Measurements from ENCODE around the gene SCN3A.

DNA sequence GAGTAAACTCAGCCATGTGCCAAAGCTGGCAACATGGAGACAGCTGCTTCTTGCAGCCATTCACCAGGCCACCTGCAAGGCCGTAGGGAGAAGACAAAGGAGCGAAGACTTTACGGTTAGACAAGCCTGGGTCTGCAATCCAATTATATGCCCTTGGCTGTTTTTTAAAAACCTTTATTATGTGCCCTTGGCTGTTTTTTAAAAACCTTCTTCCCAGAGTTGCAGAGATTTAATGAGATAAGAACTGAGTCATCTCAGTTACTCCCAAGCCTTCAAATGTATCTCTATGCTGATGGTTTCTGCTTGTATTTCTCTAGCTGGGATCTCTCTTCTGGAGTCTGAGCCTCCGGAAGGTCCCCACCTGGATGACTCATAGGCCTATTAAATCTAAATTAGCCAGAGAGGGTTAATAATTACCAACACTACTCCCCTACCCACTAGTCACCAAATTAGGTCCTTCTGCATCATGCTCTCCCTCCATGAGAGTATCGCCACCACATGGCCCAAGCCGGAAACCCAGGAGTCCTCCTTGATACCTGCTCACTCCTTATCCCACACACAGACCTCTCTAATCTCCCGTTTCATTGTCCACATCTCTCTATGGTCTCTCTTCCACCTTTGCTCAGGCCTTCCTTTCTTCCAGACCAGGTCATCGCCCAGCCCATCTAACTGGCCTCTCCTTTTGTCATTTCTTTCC is 17.5 kb upstream of the DPP4 start:
- RRBS = no CpG with 5 or more reads among the region's 8 CpGs

DNA sequence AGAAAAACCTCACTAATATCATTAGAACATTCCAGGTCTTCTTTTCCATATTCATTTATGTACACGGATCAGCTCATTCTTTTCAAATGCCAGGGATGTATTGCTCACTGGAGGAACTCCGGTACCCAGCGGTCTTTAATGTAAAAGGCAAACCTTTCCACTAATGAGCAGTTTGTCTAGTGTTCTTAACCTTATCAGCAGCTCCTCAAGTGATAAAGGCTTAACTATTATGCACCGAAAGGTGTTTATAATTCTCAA is 142.8 kb downstream of the FIGN start:
- RRBS = no CpG with 5 or more reads among the region's 4 CpGs

GRCh38 chr2:164151620-164152014 is 415.8 kb upstream of the FIGN start:
- RRBS = no CpG with 5 or more reads among the region's 5 CpGs

GRCh38 chr2:164314028-164314617 is 307.2 kb downstream of the GRB14 start:
- RRBS = no CpG with 5 or more reads among the region's 5 CpGs

- RRBS = 2% methylated on average over 30 of the region's 44 CpGs
Observed at GRCh38 chr2:164620654-164621349, 480 bp downstream of the GRB14 start.

GRCh38 chr2:164622224-164623222 is 1.2 kb upstream of the GRB14 start:
- RRBS = no CpG with 5 or more reads among the region's 15 CpGs

- RRBS = no CpG with 5 or more reads among the region's 2 CpGs
Observed at GRCh38 chr2:164700528-164700989, 79.3 kb upstream of the GRB14 start.

- RRBS = no CpG with 5 or more reads among the region's 1 CpG
Observed at GRCh38 chr2:164783403-164783723, 58.3 kb downstream of the COBLL1 start.

DNA sequence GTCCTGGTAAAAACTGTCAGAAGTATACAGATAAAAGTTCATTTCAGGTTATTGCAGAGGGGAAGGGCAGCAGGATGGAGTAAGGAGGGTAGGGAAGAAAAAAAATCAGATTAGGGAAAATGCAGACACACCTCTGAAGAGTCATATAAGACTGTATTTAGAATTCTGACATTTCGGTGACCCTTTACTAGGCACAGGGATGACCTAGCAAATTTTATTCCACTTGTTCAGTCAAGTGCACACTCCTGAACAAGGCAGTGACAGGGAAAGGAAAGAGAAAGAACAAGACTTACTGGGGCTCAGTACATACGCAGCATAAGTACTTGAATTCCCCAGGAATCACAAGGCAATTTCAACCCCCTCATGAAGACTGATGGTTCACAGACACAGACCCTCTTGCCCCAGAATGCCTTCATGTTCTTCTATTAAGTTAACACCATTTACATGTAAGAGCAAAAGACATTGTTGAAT is 47.2 kb downstream of the COBLL1 start:
- RRBS = no CpG with 5 or more reads among the region's 2 CpGs

GRCh38 chr2:164882120-164882544 is 40.5 kb upstream of the COBLL1 start:
- RRBS = no CpG with 5 or more reads among the region's 4 CpGs

GRCh38 chr2:165203738-165204260 is at the start of gene SCN3A:
Gene SCN3A (minus strand): TSS chr2:165204050.
- RRBS = no CpG with 5 or more reads among the region's 6 CpGs

GRCh38 chr2:165682439-165682891 is 111.6 kb downstream of the GALNT3 start:
- RRBS = no CpG with 5 or more reads among the region's 1 CpG

- RRBS = no CpG with 5 or more reads among the region's 5 CpGs
Observed at GRCh38 chr2:165770146-165770649, 23.8 kb downstream of the GALNT3 start.

GRCh38 chr2:165792996-165793696 is 901 bp downstream of the GALNT3 start:
- RRBS = 6% methylated on average over 9 of the region's 35 CpGs

- RRBS = no CpG with 5 or more reads among the region's 2 CpGs
Observed at GRCh38 chr2:167191186-167191564, 101.6 kb upstream of the B3GALT1 start.

DNA sequence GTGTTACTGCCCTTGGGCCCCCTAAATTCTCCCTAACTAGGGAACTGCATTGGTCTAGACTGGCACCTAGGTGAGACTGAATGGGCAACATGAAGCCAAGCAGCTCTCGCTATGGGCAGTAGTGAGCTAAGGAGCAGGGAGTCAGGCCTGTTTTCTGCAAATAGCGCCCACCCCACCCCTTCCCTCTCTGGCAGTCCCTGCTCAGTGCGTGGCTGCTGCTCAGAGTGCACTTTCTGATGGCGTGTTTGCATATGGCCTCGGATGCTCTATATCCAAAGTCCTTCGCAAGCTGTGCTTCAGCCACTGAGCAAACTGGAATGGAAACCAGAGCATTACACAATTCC is 420.0 kb downstream of the STK39 start:
- RRBS = no CpG with 5 or more reads among the region's 6 CpGs

GRCh38 chr2:168244133-168244876 is 3.1 kb downstream of the STK39 start:
- RRBS = no CpG with 5 or more reads among the region's 10 CpGs

DNA sequence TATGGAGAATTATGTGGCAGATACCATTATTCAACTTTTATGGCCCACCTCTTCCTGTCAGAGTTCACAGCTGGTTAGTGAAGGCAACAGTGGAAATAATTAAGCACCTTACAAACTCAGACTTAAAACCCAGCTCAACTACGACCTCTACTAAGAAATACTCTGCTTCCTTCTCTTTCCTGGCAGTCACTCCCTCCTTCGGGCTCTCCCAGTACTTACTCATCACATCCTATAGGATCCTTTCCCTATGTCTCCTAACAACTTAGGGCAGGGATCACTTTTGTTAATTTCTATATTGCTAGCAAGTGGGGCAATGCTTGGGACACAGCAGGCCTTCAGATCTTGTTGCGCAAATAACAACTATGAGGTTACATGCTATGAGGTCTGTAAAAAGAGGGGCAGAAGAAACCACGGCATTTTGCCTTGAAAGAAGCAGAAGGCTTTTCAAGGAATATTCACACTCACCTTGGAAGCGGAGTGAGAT is 2.3 kb downstream of the STK39 start:
- RRBS = no CpG with 5 or more reads among the region's 5 CpGs

DNA sequence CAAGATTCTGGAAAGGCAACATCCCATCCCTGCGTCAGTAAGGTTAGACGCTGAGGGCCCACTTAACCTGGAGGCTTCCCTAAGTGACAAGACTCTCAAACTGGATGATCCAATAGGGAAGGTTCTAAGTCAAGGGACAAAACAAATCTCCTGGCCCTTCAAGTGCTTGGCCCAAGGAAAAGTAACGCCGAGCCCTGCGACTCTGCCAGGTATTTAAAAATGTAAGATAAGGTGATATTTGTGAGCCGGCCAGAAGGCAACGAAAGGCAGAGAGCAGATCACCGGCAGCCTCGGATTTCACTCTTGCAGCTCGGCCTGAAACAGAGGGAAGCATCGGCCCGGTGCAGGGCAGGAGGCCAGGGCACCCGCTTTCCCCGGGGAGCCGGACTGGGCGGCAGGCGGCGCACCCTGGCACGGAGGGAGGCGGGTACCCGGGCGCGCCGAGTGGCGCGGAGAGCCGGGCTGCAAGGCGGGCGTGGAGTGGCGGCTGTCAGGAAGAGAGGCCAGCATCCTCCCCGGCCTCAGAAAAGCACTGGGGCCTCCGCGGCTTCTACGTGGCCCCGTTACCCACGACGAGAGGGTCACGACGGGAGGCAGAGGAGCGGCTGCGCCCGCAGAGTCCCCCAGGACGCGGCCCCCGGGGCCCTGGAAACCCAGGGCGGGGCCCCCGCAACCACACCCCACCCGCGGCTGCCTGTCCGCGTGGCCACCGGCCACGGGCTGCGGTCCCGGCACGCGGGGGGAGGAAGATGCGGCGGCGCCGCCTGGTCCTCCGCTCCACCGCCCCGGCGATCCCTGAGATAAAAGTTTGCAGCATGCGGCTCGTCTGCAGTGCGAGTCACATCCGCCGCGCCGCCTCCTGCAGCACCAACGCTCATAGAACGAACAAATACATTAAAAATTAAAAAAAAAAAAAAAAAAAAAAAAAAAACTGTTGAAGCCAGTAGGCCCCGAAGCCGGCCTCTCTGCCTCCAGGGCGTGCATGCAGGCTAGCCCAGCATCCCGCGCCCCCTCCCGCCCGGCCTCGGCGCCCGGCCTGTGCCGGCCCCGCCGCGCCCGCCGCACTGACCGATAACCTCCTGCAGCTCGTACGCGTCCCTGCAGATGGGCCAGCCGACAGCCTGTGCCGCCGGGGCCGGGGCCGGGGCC is 862 bp downstream of the STK39 start:
- RRBS = 2% methylated on average over 54 of the region's 99 CpGs

Data from pericardium (tissue), 1 donor.